HTERT-HM (cell line): ENCODE data around the genes PRR23B and RBP2.

GRCh38 chr3:134381694-134382244 is 7.5 kb upstream of the AMOTL2 start:
- RRBS: no CpG with 5 or more reads among the region's 7 CpGs

DNA sequence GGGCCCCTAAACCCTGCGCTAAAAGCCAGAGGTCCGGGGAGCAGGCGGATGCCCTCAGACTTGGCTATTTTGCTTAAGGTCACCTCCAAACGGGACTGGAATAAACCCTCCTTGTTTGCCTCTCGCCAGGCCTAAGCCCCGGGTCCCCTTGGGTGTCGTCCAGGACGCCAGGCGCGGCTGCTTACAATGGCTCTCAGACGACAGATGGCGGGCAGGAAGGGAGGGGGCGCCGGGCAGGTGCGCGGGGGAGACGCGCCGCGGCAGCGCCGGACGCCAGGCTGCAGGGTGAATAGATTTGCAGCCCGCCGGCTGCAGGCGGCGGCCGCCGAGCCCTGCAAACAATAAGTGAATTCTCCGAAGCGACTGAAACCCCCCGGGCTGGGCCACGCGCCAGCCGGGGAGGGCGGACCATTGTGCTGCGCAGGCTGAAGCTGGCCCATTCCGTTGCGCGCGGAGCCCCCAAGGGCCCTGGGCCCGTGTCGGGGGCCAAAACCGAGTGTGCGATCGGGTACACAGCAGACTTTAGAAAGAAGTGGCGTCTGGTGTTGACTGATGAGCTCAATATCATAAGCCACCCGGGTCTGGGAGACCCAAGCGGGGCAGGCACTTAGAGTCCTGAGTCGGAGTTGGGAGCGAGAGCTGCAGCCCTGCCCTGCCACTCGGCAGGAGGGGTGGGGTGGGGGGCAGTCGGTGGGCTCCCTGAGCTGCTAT is 32.4 kb upstream of the AMOTL2 start:
- RRBS: 17% methylated on average over 29 of the region's 53 CpGs

DNA sequence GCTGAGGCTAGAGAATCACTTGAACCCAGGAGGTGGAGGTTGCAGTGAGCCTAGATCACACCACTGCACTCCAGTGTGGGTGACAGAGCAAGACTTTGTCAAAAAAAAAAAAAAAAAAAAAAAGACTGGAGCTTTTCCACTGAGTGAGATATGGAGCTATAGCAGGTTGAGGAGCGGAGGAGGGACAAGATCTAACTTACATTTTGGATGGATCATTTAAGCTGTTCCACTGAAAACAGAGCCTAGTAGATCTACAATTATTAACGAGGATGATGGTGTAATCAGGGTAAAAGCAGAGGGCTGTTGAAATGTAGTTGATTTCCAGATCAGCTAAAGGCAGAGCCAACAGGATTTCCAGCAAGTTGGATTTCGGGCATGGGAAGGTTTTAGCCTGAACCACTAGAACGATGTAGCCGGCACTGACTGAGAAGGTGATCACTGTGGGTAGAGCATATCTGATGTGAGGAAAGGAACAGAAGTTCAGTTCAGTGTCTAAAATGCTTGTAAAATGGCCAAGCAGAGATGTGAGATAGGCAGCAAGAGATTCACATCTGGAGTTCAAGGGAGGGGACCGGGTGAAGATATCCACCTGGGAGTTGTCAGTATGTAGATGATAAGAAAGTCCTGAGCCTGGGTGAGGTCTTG is 360.8 kb downstream of the EPHB1 start:
- RRBS: no CpG with 5 or more reads among the region's 6 CpGs

DNA sequence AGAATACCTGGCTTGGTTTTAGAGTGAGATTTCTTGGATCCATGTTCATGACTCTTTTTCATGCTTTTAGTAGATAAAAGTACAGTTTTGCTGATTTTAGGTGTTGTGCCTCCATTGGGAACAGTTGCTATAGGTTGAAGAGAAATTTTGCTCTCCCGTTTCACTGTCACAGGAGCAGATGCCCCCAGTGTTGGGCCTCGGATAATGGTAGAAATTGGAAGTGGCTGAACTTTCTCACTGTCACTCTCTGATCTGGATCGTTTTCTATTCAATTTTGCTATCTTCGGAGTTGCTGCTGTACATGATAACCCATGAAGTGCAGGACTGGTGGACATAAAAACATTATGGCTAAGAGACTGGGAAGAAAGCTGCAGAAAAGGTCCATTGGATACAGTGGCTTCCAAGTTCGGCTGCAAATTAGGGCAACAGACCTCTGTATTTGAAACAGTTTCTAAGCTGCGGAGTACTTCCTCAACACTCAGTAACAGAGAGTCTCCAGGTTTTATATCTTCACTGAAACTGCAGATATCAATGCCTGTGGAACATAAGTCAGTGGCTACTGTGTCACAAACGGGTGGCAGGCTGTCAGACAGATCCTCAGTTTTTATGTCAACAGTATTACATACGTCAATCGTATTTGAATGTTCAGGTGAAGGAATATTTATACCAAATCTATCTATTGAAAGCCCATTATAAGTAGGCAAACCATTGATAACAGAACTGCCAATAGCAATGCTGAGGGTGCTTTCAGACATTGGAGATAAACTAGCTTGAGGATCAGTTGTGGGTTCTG is 44.3 kb downstream of the MSL2 start:
- RRBS: no CpG with 5 or more reads among the region's 9 CpGs

GRCh38 chr3:136255465-136256033 is 5.4 kb downstream of the PCCB start:
- RRBS: no CpG with 5 or more reads among the region's 4 CpGs

DNA sequence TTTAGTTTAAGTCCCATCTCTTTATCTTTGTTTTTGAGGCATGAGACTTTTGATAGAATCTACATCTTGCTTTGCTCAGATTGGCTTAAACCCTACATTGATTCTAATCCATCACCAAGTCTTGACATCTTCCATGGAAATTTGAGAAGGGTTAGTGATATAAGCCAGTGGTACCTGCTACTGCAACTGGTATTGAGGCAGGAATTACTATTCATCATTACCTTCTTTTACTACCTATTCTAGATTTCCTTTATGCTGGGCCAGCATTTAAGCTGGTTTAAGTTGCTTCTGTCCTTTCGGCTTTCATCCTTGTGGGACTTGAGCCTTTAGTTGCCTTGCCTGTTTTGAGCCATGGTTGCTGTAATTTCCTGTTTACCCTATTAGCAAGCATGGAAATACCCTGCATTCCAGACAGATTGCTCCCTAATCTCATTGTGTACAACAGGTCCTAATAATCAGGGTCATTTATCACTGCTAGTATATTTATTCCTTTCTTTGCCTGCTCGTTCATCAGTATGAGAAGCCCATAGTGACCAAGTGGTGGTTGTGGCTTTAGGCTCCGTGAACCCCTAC is 31.7 kb downstream of the NCK1 start:
- RRBS: no CpG with 5 or more reads among the region's 3 CpGs

DNA sequence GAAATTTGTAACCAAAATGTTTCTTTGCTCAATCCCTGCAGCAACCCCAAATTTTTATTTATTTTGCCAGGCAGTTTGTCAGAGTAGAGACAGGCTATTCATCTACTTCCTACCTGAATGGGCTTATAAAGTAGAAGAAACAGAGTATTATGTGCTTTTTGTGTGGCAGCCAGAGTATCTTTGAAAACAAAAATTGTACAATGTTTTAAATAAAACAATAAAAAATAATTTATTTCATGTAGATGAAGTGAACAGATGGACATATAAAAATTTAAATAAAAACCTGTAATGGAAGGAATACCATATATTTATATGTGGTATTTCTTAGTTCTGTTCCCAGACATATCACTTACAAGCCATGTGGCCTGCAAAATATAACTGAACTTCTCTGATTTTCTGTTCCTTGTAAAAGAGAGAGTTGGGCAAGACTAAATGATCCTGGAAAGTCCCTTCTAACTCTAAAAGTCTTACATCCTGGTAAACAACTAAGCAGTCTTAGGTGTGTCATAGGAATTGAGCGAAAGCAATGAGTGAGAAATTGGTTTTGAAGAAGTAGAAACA is 25.4 kb upstream of the IL20RB start:
- RRBS: no CpG with 5 or more reads among the region's 1 CpG

DNA sequence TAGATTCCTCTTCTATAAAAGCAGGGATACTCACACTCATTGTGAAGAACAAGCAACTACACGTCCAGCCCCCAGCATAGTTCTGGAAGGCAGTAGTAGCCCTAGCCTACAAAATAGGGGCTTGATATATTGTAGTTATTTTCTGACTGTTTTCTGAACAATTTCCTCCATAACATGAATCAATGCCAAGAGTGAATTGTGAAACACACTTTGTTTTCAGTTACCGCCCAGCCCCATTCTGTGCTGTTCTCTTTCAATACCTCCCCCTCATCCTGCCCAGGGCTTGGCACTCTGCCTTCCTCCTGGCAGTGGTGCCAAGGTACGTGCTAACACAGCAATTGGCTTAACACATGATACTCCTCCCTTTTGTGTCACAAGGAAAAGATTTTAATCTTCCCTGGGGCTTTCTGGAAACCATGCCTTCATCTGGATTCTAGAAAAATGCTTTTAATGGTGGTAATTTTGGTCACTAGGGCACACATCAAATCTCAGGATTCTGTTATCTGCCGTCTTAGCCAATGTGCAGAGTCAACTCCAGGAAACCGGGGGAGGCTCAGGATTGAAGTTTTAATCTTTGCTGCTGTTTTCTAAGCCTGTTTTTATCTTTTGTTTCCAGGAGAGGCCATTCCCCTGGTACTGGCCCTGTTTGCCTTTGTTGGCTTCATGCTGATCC is 37.2 kb downstream of the IL20RB start:
- RRBS: no CpG with 5 or more reads among the region's 5 CpGs

- RRBS: no CpG with 5 or more reads among the region's 4 CpGs
Observed at GRCh38 chr3:137242972-137243386, 285.2 kb downstream of the IL20RB start.

DNA sequence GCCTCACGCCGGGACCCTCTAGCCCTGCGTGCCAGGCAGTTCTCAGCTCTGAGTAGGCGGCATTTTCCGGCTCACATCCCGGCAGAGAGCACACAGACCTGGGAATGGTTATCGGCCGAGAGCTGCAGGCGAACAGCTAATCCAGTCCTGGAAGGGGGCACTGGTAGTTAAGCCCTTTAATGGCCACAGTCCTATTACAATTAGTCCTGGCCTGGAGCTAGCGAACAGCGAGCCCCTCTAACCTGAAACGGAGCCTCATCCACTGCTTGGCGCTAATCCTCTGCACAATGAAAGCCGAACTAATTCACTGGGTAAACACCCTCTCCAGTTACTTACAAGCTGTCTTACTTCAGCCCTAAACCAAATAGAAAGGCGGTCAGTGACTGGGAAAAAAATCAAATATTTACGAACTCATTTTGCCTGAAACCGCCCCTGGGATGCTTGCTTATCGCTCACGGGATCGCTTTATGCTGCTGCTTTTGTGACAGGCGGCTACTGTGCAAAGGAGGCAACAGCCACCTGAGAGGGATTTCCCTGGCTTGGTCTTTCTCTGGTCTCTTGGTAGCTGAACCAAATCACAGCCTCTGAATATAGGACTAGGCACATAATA is 254.5 kb upstream of the SOX14 start:
- RRBS: 8% methylated on average over 4 of the region's 21 CpGs

GRCh38 chr3:138255570-138256043 is 68.5 kb downstream of the ARMC8 start:
- RRBS: no CpG with 5 or more reads among the region's 9 CpGs

DNA sequence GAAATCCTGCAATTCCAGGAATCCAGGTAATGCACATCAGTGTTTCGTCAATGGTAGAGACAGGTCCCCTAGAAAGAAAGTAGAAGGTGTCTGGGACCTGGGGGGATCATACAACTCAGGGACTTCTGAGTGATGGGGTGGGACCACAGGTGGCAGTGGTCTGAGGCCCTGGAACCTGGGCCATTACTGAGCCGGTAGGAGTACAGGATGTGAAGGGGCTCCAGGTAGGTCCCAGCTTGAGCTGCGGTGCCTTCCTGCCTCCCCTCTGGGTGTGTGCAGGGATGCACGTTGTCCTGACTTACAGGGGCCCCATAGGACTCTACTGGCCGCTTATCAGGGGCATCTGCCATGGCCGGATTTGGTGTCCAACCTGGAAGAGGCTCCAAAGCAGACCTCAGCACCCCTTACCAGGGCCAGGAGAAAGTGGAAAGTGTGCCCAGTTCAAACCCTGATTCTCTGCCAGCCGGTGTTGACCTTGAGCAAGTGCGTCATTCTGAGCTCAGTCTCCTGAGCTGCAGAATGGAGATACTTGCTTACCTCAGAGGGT is 35.6 kb upstream of the ESYT3 start:
- RRBS: 57% methylated on average over 1 of the region's 8 CpGs

DNA sequence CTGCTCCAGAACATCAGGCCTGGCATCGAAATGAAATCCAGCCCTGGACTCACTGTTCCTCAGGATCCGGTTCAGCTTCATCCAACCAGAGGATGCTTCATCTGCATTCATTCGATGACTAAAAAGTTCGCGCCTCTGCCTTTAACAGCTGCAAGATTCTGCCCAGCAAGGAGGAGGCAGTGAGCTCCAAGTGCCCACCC is 25.6 kb upstream of the ESYT3 start:
- RRBS: no CpG with 5 or more reads among the region's 5 CpGs

GRCh38 chr3:138588611-138589026 is 5.4 kb downstream of the CEP70 start:
- RRBS: no CpG with 5 or more reads among the region's 4 CpGs

DNA sequence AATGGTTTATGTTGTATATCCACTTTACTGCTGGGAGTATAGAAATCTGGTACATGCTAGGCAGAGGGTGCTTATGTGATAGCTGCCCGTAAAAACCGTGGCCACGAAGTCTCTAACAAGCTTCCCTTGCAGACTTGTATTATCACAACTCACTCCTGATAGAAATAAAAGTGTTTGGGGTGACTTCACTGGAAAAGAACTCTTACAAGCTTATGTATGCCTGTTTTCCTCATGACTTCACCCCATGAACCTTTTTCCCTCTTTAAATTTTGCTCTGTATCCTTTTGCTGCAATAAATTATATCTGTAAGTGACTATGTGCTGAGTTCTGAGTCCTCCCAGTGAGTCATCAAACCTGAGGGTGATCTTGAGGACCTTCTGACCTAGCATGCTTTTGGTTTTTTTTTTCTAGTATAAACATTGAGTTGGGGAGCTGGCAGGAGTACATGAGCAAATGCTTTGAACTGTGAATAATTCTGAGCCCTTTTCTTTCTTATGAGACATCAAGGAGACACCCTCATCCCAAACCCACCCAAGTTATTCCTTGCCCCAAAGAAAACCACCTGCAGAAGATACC is 85.7 kb downstream of the FAIM start:
- RRBS: no CpG with 5 or more reads among the region's 3 CpGs

GRCh38 chr3:139020920-139021398 is at the start of gene PRR23B:
TSS of gene PRR23B (minus strand) at chr3:139020926.
- RRBS: 40% methylated on average over 1 of the region's 17 CpGs

DNA sequence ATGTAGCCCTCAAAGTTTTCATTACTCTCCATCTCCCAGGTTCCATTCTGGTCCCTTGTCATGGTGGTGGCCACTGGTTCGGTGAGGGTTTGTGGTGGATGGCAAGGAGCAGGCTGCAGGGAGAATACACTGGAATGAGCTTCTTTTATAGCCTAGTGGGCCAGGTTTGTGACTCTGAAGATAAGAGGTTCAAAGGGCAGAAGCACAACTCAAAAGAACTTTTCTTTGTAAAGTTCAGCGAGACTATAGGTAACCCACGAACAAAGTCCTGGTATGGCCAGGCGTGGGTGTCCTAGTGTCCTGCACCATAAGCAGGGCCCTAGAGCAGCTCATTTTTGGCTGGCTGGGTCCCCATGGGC is at the start of gene RBP2:
Gene RBP2, minus strand, starts transcription at position 119 of the 359 bp plus-strand sequence.
- RRBS: no CpG with 5 or more reads among the region's 4 CpGs

DNA sequence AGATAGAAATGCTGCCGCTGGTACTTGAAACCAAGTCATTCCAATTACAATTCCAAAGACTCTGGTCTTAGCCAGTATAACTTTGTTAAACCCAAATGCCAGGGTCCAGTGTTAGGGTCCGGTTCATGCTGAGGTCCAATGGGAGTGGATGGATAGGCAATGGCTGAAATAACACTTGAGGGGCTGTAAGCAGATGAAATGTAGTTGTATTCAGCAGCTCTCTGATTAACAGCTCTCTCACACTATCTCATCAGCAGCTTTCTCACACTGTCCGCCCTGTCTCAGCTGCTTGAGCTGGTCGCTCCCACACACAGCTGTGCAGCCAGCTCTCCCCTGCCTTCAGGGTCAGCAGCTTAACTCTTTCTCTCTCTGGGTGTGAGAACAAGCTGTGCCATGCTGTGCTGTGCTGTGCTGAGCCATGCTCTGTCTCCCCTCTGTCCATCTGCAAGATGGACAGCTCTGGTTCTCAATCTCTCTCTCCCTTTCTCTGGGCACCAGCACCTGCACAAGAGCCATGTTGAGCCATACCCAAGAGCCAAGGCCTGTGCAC is 291.5 kb upstream of the TRIM42 start:
- RRBS: no CpG with 5 or more reads among the region's 4 CpGs

GRCh38 chr3:140945844-140947079 is 4.6 kb downstream of the SLC25A36 start:
- RRBS: no CpG with 5 or more reads among the region's 10 CpGs

- RRBS: no CpG with 5 or more reads among the region's 25 CpGs
Observed at GRCh38 chr3:141076743-141077631, 25.8 kb downstream of the SPSB4 start.